Neural cell (in vitro differentiated cells): ENCODE measurements around a stretch of chr1.

DNA sequence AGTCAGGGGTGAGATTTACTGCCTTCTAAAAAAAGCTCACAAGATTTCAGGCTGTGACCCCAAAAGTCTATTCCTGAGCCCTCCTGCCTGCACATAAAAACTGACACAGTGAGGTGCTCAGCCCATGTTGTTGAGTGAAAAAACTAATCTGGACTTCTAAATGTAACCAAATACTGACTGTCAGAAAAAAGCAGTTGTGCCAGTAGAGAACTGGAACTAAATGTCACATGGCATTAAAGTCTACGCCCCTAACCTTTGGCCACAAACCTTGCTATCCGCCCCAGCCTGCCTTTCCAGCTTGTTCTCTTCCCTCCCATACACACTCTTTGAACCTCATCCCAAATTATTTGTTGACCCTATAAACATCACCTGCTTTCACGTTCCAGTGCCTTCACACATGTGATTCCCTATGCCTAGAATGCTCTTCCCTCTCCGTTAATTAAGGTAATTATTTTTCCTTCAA lies 9.1 kb upstream of the COA7 start:
- RAMPAGE, long total RNA: no peak

GRCh38 chr1:52750103-52750446 lies 23.8 kb downstream of the ZYG11B start:
- RAMPAGE, long total RNA: no peak

DNA sequence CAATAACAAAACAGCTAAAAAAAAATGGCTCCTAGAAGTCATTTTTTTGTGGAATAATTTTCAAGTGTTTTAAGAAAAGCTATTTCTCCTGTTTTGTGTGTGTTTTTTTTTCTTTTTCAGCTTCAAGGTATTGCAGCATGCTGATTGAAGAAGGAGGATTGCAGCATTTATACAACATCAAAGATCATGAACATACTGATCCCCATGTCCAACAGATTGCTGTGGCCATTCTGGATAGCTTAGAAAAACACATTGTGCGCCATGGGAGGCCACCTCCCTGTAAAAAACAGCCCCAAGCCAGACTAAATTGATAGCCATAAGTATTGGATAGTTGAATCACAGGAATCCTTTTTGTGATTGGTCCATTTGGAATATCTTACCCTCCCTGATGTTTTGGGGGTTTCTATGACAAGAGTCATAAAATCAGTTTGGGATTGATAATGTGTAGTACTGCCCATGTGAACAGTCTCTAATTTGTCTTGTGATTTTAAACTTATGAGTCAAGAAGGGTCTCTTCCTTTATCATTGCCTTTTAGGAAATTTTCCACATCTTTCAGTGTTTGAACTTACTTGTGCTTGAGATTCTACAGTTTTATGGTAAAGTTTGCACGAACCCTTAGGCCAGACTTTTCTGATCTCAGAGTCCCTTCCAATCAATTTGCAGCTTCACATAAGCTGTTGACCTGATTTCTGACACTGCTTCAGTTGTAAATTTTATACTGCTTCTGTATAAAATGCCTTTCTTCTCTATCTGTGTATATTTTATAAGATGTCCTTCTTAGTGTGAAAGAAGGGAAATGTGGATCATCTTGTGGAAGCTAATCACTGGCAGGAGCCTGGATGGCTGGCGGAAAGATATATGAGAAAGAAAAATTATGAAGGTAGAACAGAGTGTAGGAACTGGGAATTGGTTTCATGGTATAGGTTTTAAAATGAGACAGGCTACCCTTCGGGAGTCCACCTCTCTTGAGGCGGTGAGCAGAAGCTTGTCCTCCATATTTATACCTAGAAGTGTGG lies 20.9 kb upstream of the ZYG11A start:
- RAMPAGE, long total RNA: no peak

DNA sequence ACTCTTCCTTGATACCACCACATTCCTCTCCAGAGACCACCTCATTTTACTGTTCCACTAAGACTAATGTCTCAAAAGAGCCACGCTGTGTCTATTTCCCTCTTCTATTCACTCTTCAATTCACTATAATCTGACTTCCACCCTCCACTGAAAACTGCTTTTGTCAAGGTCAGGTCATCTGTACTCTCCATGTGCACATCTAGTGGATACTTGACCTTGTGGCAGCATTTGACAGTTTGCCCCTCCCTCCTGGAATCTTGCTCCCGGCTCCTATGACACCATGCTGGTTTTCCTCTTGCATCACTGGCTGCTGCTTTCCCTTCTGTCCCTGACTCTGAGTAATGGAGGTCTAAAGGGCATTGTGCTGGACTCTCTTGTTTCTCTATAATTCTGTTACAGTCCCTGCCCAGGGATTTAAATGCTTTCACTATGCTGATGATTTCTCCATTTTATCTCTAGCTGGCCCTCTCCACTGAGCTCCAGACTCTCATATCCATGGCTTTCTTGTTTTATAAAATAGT lies 37.0 kb upstream of the PODN start:
- RAMPAGE, long total RNA: no peak

DNA sequence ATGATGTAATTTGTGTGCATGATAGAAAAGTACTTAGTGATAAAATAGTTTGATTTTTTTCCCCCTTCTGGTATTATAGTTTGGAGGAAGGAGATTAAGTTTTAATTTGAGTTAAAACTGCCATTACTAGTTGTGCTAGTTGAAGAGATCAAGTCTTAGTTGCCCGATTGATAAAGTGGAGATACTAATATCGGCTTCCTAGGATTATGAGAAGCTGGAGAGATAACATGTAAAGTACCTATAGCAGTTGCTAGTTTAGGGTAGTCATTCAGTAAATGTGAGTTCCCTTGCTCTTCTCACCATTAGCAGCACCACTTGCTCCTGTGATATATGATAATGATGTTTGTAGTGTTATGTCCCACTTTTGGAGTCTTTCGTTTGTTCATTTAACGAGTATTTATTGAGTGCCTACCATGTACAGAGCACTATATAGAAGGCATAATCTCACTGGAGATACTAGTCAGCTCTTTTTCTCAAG lies 9.6 kb upstream of the PODN start:
- RAMPAGE, long total RNA: no peak

DNA sequence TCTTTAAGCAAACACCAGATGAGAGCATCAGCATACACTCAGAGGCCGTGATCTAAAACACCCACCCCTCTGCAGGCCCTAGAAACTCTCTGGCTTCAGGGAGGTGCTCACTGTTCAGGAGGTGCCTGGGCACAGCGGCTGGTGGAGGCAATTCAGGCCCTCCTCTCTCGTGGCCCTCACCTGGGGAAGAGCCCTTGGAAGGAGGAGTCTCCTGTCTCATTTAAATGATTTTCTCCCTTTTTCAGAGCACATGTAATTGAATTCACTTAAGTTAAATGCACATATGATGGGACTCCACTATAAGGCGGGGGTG lies 16.4 kb downstream of the SLC1A7 start:
- RAMPAGE, long total RNA: no peak

DNA sequence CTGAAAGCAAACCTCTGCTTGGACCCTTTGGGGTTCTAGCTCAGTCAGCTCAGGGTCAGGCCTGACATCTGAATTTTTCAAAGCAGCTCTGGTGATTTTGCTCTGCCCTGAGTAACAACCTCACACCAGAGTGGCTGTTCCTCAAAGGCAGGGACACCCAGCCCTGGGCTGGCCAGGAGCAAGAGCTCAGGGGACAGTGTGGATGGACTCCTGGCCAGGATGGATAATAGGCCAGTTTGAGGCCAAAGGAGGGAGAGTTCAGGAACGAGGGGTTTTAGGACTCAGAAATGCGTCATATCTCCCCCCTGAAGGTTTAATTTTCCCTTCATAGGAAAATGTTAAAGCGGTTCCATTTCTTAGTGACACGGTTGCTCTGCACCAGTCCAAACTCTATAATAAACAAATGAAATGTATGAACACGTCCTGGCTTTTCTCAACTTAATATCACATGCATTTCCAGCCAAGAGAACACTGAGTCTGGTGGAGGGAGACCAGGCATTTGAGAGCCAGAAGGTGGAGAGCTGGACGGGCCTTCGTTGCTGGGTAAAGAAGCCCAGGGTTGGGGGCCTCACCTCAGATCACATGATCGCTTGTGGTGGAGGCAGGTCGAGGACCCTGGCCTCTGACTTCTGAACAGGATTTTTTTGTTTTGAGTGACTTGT lies 11.6 kb downstream of the SLC1A7 start:
- RAMPAGE, long total RNA: no peak

DNA sequence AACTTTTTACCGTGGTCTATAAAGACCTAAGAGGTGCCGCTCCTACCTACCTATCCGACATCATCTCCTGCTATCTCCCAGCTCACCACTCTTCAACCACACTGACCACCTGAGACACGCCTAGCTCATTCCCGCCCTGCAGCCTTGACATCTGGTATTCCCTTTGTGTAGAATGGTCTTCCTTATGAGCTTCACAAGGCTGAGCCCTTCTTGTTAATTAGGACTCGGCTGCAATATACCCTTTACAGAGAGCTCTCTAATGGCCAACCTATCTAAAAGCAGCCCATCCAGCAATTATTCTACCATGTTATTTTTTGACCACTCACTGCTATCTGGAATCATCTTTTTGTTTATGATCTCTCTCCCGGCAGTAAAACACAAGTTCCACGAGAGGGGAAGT lies 609 bp downstream of the MAGOH start:
- RAMPAGE, long total RNA: no peak

GRCh38 chr1:53350036-53350614 lies 22.3 kb upstream of the LRP8 start:
- RAMPAGE, long total RNA: no peak

DNA sequence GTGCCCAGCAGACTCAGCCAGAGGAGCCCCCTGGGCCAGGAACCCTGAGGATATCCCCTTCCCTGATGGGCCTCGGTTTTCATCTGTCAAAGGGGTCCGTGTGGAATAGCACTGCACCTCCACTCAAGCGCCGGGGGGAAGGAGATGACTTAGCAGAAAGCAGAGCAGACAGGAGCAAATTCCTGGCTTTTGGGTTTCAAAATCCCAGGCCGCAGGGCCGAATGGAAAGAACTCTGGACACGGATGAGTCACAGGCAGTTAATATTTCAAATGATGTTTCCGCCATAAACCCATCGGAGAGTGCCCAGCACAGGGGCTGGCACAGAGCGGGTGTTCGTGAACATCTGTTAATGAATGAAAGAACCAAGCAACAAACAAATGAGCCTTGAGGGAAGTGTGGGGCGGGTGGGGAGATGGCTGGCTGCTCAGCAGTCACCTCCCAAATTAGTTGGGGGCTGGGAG lies 83.0 kb downstream of the DMRTB1 start:
- RAMPAGE, long total RNA: no peak

GRCh38 chr1:53909790-53910441 lies 15.9 kb downstream of the DIO1 start:
- RAMPAGE, long total RNA: no peak

GRCh38 chr1:53957085-53957526 lies 11.0 kb downstream of the LRRC42 start:
- RAMPAGE, long total RNA: no peak

GRCh38 chr1:54015908-54017145 lies 1.7 kb downstream of the LDLRAD1 start:
- RAMPAGE, long total RNA: no peak

GRCh38 chr1:54094218-54094719 lies 40.9 kb downstream of the TCEANC2 start:
- RAMPAGE, long total RNA: no peak

DNA sequence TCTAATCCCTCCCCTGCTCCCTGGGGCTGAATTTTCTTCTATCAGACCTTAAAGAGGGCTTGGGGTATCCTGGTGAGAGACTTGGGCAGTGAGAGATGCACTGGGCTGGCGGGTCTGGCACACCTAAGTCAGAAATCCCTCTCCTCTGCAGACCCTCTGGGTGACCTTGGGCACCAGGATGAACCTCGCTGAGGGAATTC lies 30.3 kb downstream of the CDCP2 start:
- RAMPAGE, long total RNA: no peak

- RAMPAGE, long total RNA: no peak
These were observed 50.0 kb downstream of the MRPL37 start for GRCh38 chr1:54249753-54250583.

DNA sequence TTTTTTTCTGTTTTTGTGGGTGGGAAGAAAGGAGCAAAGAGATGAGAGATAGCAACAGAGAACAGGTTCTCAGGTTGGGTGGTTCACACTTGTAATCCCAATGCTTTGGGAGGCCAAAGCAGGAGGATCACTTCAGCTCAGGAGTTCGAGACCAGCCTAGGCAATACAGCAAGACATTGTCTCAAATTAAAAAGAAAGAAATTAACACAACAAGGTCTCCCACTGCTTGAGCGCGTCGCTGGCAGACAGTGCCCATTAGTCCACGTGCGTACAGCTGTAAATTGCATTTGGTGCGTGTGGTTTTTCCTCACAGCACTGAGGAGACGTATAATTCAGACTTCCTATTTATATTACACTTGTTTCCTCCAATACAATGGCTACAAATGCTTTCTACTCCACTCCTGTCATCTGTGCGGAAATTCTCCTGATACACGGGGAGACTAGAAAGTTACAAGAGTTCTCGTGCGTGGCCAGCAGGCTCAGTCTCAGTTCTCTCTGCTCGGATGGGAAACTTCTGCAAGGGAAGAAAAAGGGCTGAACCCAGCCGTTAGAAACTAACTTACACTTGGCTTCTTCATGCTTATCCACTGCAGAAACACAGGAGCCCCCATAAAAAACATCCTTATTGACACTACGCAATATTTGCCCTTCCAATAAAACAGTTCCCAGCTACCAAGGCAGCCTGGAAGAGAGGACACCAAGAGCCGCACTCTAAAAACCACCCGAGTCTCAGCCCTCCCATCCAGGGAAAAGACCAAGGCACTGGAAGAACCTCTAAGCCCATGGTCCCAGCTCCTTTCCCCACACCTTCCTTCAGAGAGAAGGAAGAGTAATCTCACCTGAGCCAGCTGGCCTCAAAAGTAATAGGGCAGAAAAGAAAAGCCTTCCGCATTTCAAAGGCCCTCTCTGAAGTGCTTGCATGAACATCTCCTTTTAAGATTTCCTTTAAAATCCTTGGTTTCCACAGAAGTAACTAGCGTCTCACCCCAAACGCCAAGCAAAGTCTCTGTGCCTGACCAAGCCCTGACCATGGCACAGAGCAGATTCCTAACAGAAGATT lies 145.0 kb downstream of the MRPL37 start:
- RAMPAGE, long total RNA: no peak

DNA sequence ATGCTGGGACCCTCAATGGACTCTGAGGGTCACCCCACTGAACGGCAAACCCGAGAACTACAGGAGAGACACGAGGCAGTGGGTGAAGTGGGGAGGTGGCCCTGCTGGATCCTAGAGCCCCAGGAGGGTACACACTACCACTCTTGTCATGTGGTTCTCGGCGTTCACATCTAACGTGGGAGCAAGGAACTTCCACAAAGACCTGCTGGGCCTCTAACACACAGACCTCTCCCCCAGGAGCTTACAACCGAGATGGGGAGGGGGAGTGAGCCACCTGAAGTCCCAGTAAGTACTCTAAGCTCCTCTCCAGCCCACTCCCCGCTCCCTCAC lies 154.4 kb downstream of the MRPL37 start:
- RAMPAGE, long total RNA: no peak

DNA sequence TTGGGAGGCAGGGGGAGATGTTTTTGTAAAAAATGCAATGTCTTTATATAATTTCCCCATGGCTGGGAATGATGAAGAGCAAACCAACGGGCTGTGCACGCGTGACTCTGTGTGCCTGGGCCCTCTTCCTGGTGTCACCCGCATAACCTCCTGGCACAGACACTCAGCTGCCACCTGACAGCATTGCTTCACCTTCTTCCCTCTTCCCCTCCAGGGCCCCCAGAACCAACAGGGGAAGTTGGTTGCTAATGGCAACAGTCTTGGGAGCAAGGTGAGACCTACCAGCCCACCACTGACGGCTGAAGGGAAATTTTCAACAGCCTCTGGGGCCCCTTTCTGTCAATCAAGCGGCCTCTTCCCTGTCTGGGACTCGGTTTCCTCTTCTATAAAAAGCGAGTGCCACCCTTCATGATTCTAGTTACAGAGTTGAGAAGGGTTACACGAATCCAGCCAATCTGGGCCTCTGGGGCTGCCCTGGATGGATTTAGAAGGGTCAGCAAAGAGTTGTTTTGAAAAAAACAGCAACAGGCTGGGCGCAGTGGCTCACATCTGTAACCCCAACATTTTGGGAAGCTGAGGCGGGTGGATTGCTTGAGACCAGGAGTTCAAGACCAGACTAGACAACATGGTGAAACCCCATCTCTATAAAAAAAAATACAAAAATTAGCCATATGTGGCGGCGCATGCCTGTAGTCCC lies 173.1 kb downstream of the MRPL37 start:
- RAMPAGE, long total RNA: no peak

DNA sequence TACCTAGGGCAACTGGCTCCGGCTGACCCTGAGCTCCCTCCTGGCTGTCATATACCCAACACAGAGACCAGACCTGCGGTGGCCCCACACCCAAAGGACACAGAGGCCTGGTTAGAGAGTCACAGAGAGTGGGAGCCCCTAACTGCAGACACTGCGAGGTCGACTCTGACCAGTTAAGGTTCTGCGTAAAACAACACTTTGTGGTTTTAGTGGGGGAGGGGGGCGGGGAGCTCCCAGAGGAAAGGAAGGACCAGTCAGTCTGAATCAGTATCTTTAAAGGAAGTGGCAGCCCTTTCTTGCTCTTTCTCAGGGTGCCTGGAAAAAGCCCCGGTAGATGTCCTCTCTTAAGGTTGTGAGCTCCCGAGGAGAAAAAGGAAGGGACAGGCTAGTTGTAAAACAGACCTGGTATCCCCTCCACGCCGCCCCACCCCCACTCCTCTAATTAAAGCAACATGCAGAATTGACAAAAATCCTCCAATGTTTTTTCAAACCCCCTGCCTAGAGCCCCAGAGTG lies 144.2 kb upstream of the ACOT11 start:
- RAMPAGE, long total RNA: no peak